ENCODE measurements around the gene POU2AF2.

GRCh38 chr11:104994914-104995230 is 26.5 kb upstream of the CASP4 start:
- PRO-cap = no peak

DNA sequence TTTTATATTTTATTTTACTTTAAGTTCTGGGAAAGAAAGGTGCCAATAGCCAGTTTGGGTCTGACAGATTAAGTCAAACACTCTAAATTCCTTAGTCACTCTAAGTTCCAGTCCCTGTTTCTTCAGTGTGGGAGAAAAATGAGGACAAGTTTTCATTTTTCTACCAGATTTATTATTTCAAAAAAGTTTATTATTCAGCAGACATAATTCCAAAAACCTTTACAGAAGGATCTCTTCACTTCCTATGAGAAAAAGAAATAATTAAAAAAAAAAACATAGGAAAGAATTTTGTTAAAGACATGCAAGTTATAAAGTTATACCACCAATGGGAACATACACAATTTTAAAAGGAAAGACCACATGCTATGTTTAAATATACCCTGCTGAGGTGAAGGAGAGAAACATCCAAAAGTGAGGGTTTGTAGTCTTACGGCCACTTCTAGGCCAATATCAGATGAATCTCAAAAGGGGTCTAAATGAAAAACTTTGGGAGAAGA is 2.4 kb upstream of the CASP5 start:
- PRO-cap = no peak

DNA sequence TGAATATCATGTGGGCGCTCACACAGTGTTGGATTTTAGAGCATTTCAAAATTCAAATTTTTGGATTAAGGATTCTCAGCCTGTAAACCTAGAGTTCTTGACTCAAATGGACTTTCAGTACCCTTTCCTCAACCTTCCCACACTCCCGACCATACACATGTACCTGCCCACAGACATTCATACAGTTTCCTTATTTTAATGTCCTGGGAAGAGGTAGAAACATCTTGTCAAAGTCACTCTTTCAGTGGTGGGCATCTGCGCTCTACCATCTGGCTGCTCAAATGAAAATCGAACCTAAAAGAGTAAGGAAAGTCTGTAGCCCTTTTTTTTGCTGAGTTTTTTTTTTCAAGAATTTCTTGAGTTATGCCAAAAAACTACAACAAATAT is 3.1 kb upstream of the CASP5 start:
- PRO-cap = no peak

DNA sequence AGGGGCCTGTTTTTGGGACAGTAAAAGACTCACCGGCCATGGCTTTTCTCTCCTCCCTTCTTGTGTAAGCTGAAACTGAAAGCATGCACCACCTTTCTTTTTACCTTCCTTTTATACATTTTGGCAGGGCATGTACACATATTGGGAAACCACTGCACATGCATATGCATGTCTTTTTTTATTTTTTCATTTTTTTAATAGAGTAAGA is 38.3 kb downstream of the CARD18 start:
- PRO-cap = no peak

GRCh38 chr11:106990088-106990845 is 28.0 kb downstream of the GUCY1A2 start:
- PRO-cap = no peak

- PRO-cap = no peak
Measured at GRCh38 chr11:107454060-107454579, 3.5 kb downstream of the CWF19L2 start.

- PRO-cap = no peak
Measured at GRCh38 chr11:107769031-107769553, 57.2 kb upstream of the SLN start.

- PRO-cap = no peak
Measured at GRCh38 chr11:107928012-107928287, 298 bp upstream of the RAB39A start.

GRCh38 chr11:107935749-107936001 is 7.4 kb downstream of the RAB39A start:
- PRO-cap = no peak

- PRO-cap = no peak
Measured at GRCh38 chr11:108567831-108568619, 25.5 kb downstream of the EXPH5 start.

DNA sequence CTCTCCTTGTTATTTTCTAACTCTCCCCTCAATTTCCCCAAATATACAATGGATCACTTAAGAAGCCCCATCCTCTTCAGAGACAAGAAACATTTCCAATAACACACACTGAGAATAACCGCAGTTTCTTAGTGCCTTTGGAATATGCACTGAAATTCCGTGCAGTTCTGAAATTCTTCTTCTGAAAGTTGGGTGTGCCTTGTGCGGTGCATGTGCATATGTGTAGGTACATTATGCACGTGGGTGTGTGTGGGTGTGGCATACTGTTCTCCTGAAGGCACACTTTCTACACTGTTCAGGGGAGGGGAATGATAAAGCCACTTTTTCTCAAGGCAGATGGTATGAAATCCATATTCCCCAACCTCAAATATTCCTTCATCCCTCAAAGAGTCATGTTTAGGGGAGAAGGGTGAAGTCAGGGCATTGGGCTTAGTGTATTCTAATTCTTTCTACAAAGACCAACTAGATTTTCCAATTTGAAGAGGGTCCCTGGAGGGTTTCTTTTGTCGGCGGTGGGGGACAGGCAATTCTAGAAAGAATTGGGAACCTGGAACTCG is 1.6 kb downstream of the EXPH5 start:
- PRO-cap = no peak

DNA sequence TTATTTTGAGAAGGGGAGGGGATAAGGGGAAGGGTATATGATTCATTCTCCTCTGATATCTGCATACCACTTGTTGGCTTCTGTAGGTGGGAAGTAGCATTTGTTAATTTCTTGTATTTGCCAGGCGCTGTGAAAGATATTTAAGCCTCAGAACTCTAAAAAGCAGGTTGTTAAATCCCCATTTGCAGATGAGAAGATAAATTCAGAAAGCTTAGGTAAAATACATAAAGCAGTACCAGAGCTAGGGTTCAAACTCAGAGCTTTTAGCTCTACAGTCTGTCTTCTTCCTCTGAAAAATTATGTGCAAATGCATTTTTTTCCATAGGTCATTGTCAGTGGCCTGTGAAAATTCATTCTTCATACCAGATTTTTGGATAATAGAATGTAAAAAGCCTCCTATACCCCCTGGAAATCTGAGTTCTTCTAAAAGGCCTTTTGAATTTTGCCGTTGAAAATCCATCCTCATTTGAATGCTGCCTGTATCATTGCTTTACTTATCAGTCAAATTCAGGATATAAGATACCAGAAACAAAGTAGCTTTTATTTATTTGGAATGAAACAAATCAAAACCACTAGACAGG is 221.3 kb downstream of the DDX10 start:
- PRO-cap = unidirectional peak, minus-strand start at position 290 of the sequence

- PRO-cap = no peak
Measured at GRCh38 chr11:110050113-110050475, 43.1 kb upstream of the ZC3H12C start.

DNA sequence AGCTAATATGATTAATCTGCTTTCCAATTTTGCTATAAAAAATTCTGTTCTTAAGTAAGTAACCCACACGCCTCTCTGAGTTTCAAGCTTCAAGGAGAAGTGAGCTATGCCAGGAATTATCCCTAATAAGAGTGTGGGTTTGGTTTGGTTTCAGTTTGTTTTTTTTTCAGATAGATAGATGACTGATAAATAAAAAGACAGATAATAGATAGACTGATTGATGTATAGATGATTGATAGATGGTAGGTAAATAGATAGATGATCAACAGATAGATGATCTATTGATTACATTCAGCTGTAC is 29.6 kb upstream of the ZC3H12C start:
- PRO-cap = no peak

- PRO-cap = no peak
Measured at GRCh38 chr11:110068945-110069883, 24.0 kb upstream of the ZC3H12C start.

DNA sequence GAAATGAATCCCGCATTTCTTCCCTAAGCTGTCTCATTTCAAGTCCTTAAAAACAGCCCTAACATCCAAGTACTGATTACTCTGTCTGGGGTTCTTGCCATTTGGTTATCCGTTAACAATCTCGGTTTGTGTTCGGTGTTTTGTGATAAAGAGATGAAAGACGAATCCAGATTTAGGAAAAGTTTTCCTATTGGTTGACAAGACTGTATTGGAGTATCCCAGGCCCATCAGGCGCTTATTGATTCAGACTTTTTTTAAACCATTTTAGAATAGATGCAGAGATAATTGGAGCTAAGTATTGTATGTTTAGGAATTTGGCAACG is 858 bp downstream of the ZC3H12C start:
- PRO-cap = no peak

DNA sequence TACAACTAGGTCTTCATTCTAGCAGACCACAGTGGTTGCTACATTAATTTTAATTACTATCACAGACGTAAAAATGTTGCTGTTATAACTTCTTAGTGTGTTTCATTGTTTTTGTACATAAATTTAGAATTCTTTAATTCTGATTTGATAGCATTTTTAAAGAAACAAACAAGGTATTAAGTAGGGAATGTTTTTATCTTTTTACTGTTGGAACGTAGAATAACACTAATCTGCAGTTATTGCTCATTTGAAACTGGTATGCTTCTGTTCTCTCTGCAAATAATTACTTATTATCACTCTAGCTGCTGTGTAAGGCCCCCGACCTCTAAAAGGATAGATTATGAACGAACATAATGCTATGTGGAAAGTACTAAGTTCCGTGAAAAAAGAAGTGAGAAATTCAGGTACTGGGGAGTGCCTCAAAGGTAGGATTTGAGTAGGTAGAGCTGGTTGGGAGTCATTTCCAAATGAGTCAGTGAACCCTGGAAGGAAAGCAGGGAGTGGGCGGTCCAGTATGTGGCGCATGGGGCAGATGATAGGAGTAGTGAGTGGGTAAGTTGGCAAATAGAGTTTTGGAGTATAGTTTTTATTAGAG is 2.2 kb downstream of the ZC3H12C start:
- PRO-cap = no peak

- PRO-cap = no peak
Measured at GRCh38 chr11:110354947-110355715, 58.7 kb upstream of the RDX start.

- PRO-cap = no peak
Measured at GRCh38 chr11:110463987-110464404, 34.2 kb downstream of the FDX1 start.

DNA sequence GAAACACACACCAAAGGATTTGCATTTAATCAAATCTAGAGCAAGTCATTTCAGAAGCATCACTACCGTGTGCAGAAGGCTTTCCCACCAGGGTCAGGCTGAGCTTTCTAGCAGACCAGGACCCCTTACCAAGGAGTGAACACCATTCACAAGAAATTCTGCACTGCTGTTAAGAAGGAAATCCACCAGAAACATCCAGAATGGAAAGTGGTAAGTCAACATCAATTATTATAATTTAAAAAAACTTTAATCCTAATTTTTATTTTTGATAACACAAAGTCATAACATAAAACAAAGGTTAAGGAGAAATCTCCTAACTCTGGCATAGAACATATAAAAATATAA is at the start of gene POU2AF2:
Gene POU2AF2, plus strand, starts transcription at position 72 of the 345 bp plus-strand sequence.
- PRO-cap = no peak

Data from bronchus (tissue), 1 donor.